ENCODE measurements around a stretch of chr10.

DNA sequence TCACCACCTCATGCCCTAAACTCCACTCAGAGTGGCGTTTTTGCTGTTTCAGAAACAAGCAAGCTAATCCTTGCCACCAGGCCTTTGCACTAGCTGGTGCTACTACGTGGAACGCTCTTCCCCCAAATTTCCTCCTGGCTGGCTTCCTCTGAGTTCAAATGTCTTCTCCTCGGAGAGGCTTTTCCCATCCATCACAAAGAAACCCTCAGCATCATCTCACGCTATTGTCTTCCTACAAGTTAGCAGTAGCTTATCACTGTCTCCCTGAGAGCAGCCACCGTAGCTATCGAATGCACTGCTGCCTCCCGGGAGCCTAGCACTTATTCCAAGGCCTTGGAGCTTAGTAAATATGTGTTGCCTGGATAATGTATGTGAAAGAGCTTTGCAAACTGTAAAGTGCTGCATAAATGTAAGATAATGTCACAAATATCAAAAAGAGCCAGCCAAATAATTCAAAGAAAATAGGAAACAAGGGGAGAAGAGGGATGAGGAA is 124.4 kb downstream of the KCNMA1 start:
- PRO-cap: no peak

GRCh38 chr10:77585711-77586697 is 51.6 kb downstream of the KCNMA1 start:
- PRO-cap: no peak

DNA sequence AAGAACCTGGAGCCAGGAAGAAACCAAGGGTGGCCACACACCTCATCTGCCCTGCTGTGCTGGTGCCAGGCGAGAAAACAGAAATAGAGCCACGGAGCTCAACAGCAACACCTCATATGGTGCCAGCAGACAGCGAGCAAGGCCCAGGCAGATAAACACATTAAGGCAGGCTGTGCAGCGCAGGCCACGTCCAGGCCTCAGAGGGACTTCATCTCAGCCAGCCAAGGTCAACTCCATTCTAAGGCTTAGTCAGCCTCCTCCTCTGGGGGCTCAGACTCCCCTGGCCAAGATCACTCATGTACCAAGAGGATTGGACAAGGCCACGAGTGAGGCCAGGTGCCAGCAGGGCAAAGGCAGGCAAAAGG is 46.7 kb downstream of the KCNMA1 start:
- PRO-cap: no peak

- PRO-cap: no peak
Measured at GRCh38 chr10:77638173-77638345, 451 bp upstream of the KCNMA1 start.

- PRO-cap: no peak
Measured at GRCh38 chr10:77841668-77842582, 84.6 kb downstream of the DLG5 start.

GRCh38 chr10:77843254-77843946 is 83.2 kb downstream of the DLG5 start:
- PRO-cap: no peak

DNA sequence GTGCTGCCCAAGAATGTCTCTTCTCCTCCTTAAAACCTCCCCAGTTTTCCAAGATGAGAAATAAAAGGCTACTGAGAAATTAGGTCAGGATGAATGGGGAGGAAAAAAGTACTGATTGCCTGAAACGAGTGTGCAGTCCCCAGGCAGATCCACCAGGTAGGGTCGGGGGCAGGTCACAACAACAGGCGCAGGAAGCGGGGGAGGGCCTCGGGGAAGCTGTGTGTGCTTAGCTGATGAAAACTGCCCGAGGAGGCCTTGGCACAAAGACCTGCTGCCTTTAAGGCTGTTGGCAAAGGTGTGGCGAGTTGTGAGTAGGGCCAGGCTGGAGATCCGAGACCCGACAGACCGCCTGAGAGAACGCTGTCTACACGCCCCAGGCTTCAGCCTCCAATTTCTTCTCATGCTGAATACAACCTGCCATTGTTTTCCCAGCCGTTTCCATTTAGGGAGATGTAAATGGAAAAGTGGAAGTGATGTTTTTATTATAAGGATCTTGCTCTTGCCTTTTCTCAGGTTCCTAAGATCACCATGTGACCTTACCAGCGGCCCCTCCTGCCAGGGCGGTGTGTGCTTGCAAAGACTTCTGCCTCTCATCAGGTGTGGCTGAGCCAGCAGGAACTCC is 60.9 kb downstream of the DLG5 start:
- PRO-cap: no peak

DNA sequence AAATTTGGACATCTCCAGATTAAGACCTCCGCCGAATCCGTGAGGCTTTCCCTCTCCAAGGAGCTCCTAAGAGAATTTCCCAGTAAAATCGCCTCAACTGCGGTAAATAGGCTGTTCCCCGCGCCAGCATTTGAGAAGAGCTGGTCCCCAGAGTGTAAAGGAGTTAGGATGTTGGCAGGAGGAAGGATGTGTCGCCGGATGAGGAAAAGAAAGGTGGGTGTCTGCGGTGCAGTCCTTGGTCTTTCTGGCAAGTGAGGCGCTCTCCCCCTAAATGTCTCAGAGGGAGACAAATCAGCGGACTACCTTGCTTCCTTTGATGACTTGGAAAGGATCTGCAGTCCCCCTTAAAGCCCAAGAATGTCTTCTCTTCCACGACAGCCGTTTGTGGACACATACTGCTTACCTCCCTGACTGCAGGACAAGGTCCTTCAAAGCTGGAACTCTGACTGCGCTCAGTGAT is 885 bp upstream of the DLG5 start:
- PRO-cap: no peak

DNA sequence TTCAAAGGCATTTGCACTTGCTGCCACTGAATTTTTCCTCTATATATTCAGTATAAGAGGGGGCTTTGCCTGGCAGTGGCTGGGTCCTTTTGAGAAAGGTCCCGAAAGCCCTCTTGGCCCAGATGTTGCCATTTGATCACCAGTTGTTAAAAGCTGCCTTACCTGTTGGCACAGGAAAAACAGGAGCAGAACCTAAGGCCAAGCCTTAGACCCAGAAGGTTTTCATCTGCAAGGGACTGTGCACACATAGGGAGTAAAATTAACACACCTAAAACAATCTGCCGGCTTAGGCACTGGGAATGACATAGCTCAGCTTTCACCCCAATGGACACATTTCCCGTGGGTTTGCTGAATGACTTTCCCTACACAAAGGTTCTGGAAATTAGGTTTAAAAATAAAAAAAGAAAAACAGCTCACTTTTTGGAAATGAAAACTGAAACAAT is 40.6 kb downstream of the POLR3A start:
- PRO-cap: no peak

DNA sequence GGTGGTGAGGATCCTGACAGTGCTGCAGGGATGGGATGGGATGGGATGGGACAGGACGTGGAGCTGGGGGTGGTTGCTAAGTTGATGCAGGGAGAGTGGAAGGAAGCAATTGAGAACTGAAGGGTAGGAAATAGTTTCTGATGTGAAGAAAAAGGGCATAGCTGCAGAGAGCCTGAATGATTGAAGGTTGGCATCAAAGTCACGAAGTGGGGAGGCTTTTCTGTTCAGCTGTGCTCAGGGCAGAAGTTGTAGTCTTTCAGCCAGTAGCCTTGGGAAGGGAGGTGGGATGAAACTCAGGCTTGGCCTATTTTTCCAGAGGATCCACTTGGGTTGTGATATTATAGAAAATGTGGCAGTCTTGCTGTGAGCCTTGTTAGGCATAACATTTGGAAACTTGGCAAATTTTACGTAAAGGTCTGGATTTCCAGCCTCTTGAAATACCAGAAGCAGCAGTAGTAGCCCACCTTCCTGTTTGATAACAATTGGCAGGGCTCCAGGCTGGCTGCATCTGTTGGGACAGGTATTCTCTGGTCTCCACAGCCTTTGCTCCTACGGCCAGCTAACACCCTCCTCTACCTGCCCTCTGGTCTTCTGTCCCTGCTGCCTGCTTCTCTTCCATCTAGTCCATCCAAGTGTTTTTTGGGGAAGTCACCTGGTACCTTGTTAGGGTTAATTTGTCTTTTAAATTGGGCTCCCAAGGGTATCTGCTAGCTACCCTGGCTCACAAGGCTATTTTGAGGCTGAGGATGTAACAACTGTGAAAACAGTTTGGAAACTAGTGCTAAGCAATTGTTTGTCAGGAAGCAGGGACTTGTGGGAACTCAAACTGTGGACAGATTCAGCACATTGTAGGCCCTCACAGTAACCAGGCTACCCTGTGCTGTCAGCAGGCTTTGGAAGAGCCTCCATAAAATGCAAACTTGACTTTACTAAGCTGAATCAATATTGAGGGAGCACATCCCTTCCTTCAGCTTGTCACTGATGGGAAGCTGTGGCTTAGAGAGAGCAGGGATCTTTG is 8.3 kb downstream of the RPS24 start:
- PRO-cap: no peak

- PRO-cap: no peak
Measured at GRCh38 chr10:78248499-78248963, 214.9 kb downstream of the RPS24 start.

GRCh38 chr10:78331847-78332392 is 298.3 kb downstream of the RPS24 start:
- PRO-cap: no peak

GRCh38 chr10:78427603-78427936 is 393.9 kb downstream of the RPS24 start:
- PRO-cap: no peak

- PRO-cap: no peak
Measured at GRCh38 chr10:78446966-78447315, 413.3 kb downstream of the RPS24 start.

DNA sequence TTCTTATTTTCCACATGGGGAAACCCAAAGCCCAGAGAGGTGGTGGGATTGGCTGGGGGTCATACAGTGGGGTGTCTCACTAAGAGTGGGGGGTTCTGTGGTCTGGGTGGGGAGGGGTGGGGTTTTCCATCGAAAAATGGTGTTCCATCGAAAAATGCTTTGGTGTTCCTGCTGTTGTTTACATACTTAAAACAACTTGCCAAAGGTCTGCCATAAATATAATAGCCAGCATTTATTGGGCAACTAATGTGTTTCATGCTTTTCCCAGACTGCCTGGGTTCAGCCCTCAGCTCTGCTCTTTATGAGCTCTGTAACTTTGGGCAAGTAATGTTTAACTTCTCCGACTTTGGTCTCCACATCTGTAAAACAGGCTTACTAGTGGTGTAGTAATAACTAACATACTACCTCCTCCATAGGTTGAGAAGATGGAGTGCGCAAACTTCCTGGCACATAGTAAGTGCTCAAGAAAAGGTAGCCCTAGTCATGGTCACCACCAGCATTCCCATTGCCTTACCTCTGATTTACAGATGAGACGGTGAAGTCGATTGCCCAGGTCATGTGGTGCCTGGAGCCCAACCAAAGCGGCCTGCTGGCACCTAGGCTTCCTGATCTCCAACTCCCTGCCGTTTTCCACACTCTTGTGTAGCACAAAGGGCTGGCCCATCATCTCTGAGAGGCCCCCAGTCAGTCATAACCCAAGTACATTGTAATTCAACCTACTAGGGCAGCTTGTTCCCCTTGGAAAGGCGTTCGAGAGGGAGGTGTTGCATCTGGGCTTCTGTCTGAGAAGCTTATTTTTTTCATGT is 8.8 kb downstream of the ZMIZ1 start:
- PRO-cap: no peak

- PRO-cap: no peak
Measured at GRCh38 chr10:79102822-79103600, 34.2 kb downstream of the ZMIZ1 start.

- PRO-cap: unidirectional peak, minus-strand start at chr10:79157635
Measured at GRCh38 chr10:79157504-79158237, 88.9 kb downstream of the ZMIZ1 start.

DNA sequence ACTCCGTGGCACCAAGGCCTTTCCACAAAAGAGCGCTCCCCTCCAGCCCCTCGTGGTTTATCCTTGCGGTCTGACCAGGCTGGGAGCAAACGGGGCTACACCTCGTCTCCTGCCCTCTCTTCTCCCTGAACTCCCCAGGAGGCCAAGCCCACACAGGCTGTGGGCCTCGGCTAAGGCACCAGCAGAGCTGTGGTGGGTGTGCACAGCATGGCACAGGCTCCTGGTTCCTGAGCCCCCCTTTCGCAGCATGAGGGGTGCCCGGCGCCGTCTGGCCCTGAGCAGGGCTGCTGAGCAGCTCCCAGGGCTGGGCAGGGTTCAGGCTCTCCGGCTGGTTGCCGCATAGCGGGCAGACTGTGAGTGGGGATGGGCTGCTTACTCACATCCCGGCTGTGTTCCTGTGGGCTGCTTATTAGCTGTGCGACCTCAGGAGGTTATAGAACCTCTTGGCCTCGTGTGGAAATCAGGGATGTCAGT is 90.4 kb downstream of the ZMIZ1 start:
- PRO-cap: no peak

- PRO-cap: no peak
Measured at GRCh38 chr10:79166374-79167062, 97.8 kb downstream of the ZMIZ1 start.

DNA sequence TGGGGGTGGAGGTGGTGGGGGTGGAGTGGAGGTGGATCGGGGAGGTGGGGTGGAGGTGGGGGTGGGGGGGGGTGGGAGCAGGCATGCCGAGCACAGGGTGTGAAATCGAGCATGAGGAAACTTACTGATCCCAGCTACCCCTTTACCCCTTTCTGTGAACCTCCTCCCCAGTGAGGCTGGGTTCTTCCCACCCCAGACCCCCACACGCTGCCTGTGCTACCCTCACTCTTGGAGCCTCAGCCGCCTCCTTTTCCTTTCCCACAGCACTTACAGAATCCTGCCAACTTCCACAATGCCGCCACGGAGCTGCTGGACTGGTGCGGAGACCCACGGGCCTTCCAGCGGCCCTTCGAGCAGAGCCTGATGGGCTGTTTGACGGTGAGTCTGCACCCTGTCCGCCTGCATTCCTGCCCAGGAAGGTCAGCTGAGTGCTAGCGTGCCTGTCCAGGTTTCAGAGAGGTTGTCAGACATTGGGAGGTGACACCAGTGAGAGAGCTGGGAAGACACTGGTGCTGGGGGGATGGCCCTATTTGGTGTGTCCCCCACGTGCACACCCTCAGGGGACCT is 139.1 kb upstream of the PPIF start:
- PRO-cap: no peak